PFSK-1 (cell line): ENCODE data around the genes OR5J2, OR5M11, TNKS1BP1 and SLC43A3.

DNA sequence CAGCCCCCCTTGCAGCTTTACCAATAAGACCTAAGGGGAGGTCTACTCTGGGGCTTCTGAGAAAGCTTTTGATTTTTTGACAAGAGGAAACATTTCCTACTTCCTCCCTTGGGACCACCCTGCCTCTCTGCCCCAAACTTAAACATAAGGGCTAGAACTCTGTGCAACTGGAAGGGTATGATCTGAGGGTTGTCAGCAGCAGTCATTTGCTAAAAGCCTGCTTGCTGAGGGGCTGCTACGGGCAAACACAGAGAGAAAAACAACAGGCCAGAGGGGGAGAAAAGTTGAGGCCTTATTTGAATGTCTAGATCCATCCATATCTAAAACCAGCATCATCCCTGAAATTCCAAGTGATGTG, 29.8 kb upstream of the PTPRJ start:
- RRBS: no CpG with 5 or more reads among the region's 1 CpG

DNA sequence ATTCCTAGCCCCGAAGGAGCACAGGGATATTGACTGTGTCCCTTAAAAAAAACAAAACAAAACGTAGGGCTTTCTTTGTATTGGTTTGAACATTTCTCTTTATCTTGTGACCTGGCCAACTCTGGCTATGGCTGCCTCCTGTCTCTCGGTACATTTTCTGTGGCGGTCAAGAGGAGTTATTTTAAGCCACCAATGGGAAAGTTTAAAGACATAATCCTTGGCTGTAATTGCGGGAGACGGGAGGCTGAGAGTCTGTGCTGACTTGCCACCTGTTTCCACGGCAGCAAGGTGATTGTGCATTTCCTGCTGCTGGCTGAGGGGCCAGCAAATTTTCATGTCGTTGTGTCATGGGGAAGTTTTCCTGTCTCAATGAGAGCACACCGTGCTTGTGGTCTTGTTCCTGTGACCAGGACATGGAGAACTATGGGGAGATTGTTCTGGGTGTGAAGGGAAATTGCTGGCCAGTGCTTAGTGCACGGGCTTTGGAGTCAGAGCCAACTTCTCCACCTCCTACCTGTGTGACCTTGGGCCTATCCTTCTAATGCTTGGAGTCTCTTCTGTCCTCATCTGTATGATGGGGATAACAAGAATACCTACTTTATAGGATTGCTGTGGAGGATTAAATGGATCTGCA, 11.0 kb downstream of the PTPRJ start:
- RRBS: no CpG with 5 or more reads among the region's 10 CpGs

GRCh38 chr11:48018499-48019609, 38.5 kb downstream of the PTPRJ start:
- RRBS: no CpG with 5 or more reads among the region's 21 CpGs

GRCh38 chr11:48052065-48052606, 71.8 kb downstream of the PTPRJ start:
- RRBS: no CpG with 5 or more reads among the region's 5 CpGs

- RRBS: no CpG with 5 or more reads among the region's 18 CpGs
Observed at GRCh38 chr11:48055188-48056509, 75.3 kb downstream of the PTPRJ start.

DNA sequence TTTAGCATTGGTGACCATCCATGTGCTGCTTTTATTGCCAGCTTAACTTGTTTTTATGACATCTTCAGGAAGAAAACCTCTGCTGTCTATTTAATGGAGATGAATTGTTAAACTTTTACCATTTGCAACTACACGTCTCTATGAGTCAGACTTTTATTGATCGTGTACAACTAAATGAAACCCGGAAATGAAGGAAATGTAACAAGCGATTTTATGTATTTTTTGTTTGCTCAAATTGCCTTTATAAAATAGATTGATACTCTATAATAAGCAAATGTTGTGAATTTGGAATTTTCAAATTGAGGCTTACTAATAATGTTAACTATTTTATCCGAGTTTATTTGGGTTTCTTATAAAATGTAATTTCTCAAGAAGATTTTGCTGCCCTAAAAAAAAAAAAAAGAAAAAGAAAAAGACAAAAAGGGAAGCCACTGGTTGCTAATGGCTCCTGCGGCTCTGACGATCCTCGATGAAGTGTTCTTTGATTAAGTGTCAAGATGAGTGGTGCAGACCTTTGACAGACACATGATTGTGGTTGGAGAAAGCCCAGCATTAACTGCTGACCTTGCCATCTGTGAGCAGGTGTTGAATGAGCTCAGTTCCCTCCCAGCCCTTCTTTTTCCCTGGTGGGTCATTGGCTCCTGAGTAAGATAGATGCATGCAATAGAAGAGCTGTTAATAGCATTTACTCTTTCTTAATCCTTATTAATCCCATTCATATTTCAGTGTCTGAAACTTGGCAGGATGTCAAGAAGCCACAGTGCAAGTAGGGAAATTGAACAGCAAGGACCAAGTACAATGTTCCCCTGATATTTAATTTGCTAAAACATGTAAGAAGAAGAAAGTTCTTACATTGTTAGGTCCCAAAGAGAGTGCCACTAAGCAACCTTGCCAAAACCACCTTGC, 113.3 kb downstream of the PTPRJ start:
- RRBS: no CpG with 5 or more reads among the region's 8 CpGs

DNA sequence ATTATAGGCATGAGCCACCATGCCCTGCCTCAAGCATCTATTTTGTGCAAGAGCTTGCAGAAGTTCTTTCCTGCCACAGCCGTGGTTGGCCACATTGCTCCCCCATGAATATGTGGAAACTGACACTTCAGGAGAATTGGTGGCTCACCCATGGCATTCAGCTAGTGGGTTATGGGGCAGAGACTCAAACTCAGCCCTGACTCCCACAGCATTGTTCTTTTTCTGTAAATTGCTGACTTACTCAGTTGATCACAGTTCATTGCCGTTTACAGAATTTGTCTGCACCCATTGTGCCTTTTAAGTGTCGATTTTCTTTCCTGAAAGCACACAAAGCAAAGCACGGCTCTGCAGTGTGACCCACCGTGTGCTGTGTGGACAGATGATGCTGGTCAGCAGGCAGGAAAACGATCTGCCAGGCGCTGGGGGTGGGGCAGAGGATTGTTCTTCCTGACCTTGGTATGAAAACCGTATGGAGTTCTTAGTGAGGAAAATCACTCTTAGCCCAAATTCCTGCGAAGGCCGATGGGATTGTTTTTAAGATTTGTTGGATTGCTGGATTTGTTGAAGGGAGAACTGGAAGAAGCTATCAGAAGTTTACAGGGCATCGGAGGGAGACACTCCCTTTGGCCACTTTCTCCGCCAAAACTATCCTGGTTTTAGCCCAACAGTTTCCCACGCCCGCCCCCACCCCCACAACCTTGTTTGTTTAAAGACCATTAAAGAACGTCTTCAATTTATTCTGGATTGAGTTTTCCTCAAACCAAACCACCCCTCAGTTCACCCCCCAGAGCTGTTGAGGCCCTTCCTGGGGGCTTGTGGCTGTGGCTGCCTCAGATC, 115.7 kb downstream of the PTPRJ start:
- RRBS: no CpG with 5 or more reads among the region's 15 CpGs

GRCh38 chr11:56176349-56176821, at the start of gene OR5J2:
Gene OR5J2 (plus strand): TSS chr11:56176618.
- RRBS: no CpG with 5 or more reads among the region's 1 CpG

- RRBS: no CpG with 5 or more reads among the region's 3 CpGs
Observed at GRCh38 chr11:56543132-56543534, at the start of gene OR5M11. Gene OR5M11 (minus strand): TSS chr11:56543257.

- RRBS: no CpG with 5 or more reads among the region's 9 CpGs
Observed at GRCh38 chr11:56883312-56883829, 105.3 kb upstream of the OR5AK2 start.

GRCh38 chr11:57213070-57214065, 23.7 kb downstream of the APLNR start:
- RRBS: no CpG with 5 or more reads among the region's 12 CpGs

DNA sequence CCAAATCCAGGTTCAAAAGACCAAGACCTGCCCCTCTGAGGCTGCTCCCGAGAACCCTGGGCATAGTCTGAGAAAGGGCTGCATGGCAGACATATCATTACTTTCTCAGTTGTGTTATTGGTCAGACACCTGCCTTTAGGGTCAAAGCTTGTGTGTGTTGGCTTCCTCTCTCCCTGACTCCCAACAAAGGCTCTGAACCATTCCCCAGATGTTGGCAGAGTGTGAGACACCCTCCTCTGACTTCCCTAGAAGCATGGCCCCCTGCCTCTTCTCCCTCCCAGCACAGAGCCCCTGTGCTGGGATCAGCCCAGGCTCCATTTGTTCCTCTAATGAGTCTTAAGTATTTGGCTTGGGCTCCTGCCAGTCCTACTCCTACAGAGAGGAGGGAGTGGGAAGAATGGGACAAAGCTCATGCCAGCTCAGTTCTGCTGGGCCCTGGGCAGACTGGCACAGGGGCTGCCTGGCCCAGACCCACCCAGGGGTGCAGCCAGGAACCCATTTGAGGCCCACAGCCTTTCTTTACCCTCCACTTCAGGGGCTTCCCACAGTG, 30.2 kb downstream of the TNKS1BP1 start:
- RRBS: no CpG with 5 or more reads among the region's 1 CpG

GRCh38 chr11:57308255-57308840, 16.4 kb downstream of the TNKS1BP1 start:
- RRBS: no CpG with 5 or more reads among the region's 8 CpGs

GRCh38 chr11:57311614-57312077, 13.1 kb downstream of the TNKS1BP1 start:
- RRBS: 13% methylated on average over 2 of the region's 11 CpGs

- RRBS: 1% methylated on average over 47 of the region's 71 CpGs
Observed at GRCh38 chr11:57324781-57325513, at the start of gene TNKS1BP1. Gene TNKS1BP1 (minus strand): TSS chr11:57324952.

- RRBS: no CpG with 5 or more reads among the region's 6 CpGs
Observed at GRCh38 chr11:57338426-57338664, 193 bp downstream of the P2RX3 start.

- RRBS: 92% methylated on average over 9 of the region's 52 CpGs
Observed at GRCh38 chr11:57426369-57427336, at the start of gene SLC43A3. Gene SLC43A3 (minus strand): TSS chr11:57427121.

GRCh38 chr11:57457175-57457673, 3.1 kb upstream of the RTN4RL2 start:
- RRBS: no CpG with 5 or more reads among the region's 13 CpGs